Omental fat pad (tissue), 4 donors: ENCODE data around the gene LPCAT4.

GRCh38 chr15:34225147-34225849 lies 482 bp downstream of the EMC4 start:
- PRO-cap: no peak
- RAMPAGE, long total RNA, 4 experiments: no peak in any of the 4 experiments

- PRO-cap: no peak
- RAMPAGE, long total RNA, 4 experiments: no peak in any of the 4 experiments
Observed at GRCh38 chr15:34338453-34339280, 1.1 kb upstream of the SLC12A6 start.

- PRO-cap: no peak
- RAMPAGE, long total RNA, 4 experiments: start-site peak on the minus strand in 1 of 4 experiments, at chr15:34367156-34367191 at its widest, 7 reads per replicate
Observed at GRCh38 chr15:34366852-34368048, at the start of gene LPCAT4. LPCAT4 (minus strand) TSS chr15:34367196.

GRCh38 chr15:34649945-34650588 lies 66.6 kb upstream of the GOLGA8B start:
- PRO-cap: no peak
- RAMPAGE, long total RNA, 4 experiments: no peak in any of the 4 experiments

- PRO-cap: no peak
- RAMPAGE, long total RNA, 4 experiments: start-site peak on the minus strand in 1 of 4 experiments, at chr15:34965971-34966380 at its widest, 5 reads per replicate
Observed at GRCh38 chr15:34965905-34966587, 3.5 kb downstream of the AQR start.

- PRO-cap: no peak
- RAMPAGE, long total RNA, 4 experiments: no peak in any of the 4 experiments
Observed at GRCh38 chr15:35023825-35024200, 35.7 kb upstream of the ZNF770 start.

DNA sequence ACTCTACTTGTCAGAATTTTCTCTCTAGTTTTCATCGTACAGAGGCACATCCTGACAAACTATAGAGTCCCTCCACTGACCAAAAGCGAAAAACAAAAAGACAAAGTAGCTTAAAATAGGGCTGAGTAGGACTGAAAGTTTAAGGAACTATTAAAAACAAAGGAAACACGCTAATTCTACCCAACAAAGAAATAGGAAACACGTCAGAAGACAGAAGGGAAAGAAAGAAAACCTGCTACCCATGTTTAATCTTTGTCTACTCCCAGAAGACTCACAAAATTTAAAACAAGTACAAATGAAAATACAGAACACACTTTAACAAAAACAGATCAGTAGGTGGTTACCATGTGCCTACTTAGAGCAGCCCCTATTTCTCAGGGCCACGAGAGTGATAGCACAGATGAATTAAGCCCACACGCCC lies 26.4 kb downstream of the NANOGP8 start:
- PRO-cap: no peak
- RAMPAGE, long total RNA, 4 experiments: no peak in any of the 4 experiments

GRCh38 chr15:35306209-35306715 lies 221.2 kb upstream of the NANOGP8 start:
- PRO-cap: no peak
- RAMPAGE, long total RNA, 4 experiments: no peak in any of the 4 experiments

- PRO-cap: no peak
- RAMPAGE, long total RNA, 4 experiments: no peak in any of the 4 experiments
Observed at GRCh38 chr15:35306716-35307038, 221.6 kb upstream of the NANOGP8 start.

GRCh38 chr15:35307182-35307726 lies 222.2 kb upstream of the NANOGP8 start:
- PRO-cap: no peak
- RAMPAGE, long total RNA, 4 experiments: no peak in any of the 4 experiments

- PRO-cap: no peak
- RAMPAGE, long total RNA, 4 experiments: no peak in any of the 4 experiments
Observed at GRCh38 chr15:36336063-36336571, 243.3 kb upstream of the CDIN1 start.

GRCh38 chr15:36449163-36449636 lies 130.2 kb upstream of the CDIN1 start:
- PRO-cap: no peak
- RAMPAGE, long total RNA, 4 experiments: no peak in any of the 4 experiments

DNA sequence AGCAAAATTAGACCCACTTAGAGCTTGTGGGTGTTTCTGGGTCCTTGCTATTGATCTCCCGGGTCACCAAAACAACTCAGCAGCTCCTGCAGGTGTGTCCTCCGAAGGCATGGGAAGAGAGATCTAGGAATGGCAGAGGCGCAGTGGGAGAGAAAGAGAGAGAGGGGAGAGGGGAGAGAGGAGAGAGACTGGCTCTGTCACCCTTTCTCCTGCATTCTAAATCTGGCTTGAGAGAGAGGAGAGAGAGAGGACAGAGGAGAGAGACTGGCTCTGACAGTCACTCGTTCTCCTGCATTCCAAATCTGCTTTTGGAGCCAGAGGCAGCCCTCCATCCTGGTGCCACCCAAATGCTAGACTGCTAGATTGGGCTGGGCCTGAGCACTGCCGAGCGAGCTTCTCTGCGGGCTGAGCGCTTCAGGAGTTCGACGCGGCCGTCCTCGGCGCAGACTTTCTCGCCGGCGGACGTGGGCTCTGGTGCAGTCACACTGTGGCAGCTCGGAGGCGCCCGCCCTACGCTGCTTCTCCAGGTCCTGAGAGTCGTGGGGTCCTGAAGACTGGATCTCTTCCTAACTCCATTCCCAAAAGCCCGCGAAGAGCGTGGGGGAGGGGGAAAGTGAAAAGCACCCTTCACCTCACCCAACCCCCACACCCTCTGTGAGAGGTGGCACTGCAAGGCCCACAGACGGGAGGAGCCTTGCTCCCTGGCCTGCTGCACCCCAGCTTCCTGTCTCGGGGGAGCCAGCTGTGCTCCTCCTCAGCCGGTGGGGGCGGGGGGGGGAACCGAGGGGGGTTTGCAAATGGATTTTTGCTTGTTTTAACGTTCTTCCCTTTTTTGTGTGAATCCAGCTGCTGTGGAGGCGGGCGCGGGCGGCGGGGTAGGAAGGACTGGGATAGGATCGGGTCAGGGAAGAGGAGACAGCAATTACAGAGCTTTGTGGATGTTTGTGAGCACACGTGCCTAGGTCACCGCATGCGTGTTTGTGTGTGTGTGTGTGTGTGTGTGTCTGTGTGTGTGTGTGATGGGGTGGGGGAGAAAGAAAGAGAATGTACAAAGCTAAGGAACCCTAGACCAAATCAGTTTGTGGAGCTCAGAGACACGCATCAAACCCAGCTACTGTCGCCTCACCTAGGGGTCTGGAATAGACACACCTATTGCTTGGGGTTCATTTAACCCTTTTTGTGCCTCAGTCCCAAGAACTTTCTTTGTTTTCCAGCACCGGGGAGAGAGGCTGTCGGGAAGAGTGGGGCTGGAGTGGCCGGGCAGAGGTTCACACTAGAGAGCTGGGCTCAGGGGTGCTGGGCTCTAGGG lies 222.1 kb downstream of the MEIS2 start:
- PRO-cap: no peak
- RAMPAGE, long total RNA, 4 experiments: no peak in any of the 4 experiments

- PRO-cap: no peak
- RAMPAGE, long total RNA, 4 experiments: no peak in any of the 4 experiments
Observed at GRCh38 chr15:36882587-36883039, 217.7 kb downstream of the MEIS2 start.

DNA sequence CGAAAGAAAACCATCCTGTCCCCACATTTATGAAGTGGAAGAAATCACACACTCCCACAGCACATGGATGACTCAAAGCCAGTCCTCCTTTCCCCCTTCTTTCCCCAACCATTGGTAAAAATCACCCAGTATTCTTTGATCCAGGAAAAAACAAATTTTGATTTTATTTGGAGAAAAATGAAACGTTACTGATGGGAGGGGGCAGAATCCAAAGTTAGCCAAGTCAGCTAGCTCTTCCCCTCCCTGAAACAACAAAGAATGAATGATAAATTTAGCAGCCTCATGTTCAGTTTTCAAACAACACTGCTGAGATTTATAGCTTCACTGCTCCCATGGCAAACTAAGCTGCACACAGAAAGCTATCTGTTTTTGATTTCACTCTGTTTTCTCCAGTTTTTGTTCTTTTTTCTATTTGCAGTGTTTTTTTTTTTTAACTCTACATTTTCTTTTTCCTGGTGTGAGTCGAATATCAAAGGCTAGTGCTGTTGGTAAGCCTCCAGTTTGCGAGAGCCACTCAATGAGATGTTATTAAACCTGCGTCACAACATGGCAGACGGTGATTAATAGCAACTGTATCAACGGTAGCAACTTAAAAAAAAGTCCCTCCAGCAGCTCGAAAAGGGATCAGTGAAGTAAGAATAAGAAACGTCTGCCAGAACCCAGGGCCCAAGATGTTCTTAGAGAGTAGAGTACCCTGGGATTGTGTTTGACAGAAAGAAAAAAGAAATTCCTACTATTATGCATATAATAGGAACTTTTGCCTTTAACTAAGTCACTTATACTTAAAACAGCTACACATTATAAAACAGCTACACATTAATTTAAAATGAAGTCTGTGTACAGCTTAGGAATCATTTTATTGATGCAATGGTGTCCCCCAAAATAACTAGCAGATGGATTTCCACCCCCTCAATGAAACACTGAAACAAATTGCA lies 84.2 kb downstream of the MEIS2 start:
- PRO-cap: no peak
- RAMPAGE, long total RNA, 4 experiments: no peak in any of the 4 experiments

DNA sequence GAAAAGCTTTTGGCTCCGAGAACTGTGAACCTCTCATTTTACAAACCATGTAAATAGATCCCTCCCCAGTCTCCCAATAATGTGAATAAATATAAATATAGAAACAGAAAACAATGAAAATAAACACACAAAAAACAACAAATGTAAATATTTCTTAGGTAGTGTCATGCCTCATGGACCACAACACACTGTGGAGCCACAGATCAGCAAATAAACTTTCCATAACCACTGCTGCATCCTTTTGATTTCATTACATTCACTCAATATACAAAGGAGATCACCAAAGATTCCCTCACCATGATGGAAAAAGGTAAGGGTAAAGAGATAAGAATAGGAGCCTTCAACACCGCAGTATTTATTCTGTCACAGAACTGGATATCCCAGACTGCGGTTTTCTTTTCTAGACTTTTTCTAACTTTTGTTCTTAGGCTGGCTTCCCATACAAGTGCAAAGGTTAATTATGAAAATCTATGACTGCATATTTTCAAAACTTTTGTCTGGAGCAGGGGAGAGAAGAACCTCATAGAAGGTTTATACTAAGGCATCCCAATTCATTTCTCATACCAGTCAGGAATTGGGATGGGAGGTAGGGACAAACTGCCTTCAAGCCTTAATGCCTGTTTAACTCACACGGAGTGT lies 8.4 kb downstream of the MEIS2 start:
- PRO-cap: no peak
- RAMPAGE, long total RNA, 4 experiments: no peak in any of the 4 experiments

DNA sequence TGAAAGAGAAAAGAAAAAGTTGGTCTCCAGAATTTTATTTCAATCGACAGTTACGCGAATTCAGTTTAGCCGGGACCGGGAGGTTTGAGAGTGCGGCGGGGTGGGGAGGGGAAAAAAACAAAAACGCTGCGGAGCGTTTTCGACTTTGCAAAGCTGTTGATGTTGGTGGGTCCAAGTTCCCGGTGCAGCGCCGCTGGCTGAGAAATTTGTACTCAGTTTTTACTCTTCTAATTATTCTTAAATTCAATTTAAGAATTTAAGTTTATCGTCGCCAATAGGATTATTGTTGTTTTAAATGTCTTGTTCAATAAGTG lies 2.4 kb upstream of the MEIS2 start:
- PRO-cap: no peak
- RAMPAGE, long total RNA, 4 experiments: no peak in any of the 4 experiments

DNA sequence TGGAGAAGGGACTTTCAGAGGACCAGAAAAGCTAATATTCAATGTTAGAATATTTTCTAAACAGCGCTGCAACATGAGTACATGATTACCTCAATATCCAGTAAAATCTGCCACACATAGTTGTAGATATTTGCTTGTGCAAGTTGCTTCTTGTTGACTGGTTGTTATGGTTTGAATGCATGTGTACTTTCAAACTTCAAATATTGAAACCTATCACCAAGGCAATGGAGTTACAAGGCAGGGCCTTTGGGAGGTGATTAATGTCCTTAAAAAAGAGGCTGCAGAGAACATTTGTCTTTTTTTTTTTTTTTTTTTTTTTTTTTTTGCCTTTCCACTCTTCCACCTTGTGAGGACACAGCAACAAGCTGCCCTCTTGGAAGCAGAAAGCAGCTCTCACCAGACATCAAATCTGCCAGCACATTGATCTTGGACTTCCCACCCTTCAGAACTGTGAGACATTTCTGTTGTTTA lies 50.0 kb downstream of the TMCO5A start:
- PRO-cap: no peak
- RAMPAGE, long total RNA, 4 experiments: no peak in any of the 4 experiments

GRCh38 chr15:38073477-38073959 lies 139.1 kb downstream of the TMCO5A start:
- PRO-cap: no peak
- RAMPAGE, long total RNA, 4 experiments: no peak in any of the 4 experiments

DNA sequence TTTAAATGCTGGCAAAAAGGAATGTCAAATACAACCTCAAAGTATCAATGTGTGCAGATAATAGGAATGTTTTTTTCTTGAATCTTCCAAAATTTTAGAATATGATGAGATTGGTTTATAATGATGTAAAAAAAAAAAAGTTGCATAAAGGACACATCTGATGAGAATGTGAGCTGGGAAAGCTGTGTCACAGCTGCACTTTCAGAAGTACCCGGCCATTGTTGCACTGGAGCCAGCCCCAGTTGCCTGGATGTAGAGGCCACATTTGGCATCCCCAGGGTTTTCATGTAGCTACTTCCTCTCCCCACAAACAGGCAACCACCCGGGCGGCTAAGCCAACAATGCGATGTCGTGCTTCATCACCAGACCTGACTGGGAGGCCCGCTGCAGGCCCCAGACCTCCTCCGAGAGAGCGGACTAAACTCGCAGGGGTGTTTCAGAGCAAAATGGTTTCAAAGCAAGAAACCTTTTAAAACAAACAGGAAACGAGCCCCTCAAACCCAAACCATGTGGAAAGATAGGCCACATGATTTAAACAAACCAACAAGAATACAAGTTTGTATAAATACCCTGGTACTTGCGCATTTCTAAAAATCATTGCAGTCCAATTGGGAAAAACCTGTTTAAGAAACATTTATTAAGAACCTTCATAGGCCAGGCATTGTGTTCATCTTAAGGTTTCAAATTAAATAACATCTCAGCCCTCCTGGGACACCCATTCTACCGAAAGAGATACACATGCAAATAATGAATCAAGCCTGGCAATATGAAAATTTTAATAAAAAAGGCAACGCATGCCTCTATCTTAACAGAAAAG lies 142.4 kb downstream of the TMCO5A start:
- PRO-cap: no peak
- RAMPAGE, long total RNA, 4 experiments: no peak in any of the 4 experiments